HEK293 (cell line): ENCODE results near the gene ZNF620.

- PRO-cap = no peak
- RRBS, 2 experiments = no CpG with 5 or more reads among the region's 6 CpGs
Observed at GRCh38 chr3:39189937-39190294, 2.5 kb downstream of the XIRP1 start.

- PRO-cap = no peak
- RRBS, 2 experiments = no CpG with 5 or more reads among the region's 6 CpGs
Observed at GRCh38 chr3:39404870-39405447, 1.6 kb upstream of the RPSA start.

DNA sequence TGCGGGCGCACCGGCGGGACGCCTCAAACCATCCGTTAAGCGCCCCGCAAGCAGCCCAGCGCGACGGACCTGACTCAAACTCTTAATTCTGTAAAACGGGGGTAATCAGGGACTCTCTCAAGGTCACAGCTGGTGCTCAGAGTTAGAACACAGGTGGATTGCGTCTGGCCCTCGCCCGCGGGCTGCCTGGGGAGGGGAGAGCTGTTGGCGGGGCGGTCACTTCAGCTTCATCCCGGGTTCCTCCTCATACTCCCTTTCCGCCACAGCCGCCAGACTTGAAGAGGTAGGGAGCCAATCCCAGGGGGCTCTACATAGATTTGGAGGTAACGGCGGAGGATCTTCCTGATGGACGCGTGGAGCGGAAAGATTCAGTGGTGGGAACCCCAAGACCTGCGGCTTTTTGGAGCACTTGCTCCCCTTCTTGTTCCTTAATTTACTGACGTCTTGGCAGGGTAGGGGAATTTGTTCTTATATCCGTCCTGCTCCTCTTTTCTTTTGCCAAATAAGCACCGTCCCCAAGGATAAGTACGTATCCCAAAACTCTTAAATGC lies 930 bp downstream of the MYRIP start:
- PRO-cap = no peak
- RRBS, 2 experiments = 6 to 10% methylated on average over 3 of the region's 31 CpGs

DNA sequence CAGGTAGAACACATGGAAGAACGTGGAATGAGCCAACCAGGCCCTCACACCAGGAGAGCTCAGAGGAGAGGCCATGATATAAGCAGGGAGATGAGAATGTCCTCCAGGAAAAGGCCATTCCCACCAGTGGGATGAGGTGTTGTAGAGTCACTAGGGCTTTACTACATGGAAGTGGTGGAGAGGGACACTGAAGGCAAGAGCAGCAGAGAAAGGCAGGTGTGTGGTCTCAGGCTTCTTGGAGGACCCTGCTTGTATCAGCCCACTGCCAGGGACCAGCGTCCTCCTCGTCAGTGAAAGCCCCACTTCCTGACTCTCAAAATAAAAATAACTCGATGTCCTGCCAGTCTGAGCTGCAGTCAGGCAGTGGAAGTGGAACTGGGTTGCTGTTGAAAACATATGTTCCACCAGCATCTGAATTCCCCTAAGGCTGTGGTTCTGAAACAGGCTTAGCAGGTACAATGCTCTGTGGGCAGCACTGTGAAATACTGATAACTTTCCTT lies 121.7 kb upstream of the EIF1B start:
- PRO-cap = no peak
- RRBS, 2 experiments = no CpG with 5 or more reads among the region's 4 CpGs

DNA sequence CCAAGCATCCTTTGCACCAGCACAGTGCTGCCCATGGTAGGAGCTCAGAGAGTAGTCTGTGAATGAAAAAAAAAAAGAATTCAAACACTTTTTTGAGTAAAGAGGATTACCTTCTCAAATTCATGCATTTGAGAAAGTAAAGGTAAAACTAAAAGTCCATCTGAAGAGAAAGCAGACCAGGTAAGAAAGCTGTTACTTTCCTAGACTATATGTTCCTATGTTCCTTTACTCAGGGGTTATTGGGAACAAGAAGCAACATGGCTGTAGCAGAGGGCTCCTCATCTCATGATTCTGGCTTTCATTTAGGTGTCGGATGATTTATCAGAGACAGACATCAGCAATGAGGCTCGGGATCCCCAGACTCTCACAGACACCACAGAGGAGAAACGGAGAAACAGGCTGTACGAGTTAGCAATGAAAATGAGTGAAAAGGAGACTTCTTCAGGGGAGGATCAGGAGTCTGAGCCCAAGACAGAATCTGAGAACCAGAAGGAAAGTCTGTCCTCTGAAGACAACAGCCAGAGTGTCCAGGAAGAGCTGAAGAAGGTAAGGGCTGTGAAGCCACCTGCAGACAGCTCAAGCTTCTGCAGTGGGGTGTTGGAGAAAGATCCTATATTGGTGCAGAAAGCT lies 99.8 kb upstream of the EIF1B start:
- PRO-cap = no peak
- RRBS, 2 experiments = no CpG with 5 or more reads among the region's 4 CpGs

- PRO-cap = no peak
- RRBS, 2 experiments = no CpG with 5 or more reads among the region's 3 CpGs
Observed at GRCh38 chr3:40249199-40249433, 60.4 kb upstream of the EIF1B start.

DNA sequence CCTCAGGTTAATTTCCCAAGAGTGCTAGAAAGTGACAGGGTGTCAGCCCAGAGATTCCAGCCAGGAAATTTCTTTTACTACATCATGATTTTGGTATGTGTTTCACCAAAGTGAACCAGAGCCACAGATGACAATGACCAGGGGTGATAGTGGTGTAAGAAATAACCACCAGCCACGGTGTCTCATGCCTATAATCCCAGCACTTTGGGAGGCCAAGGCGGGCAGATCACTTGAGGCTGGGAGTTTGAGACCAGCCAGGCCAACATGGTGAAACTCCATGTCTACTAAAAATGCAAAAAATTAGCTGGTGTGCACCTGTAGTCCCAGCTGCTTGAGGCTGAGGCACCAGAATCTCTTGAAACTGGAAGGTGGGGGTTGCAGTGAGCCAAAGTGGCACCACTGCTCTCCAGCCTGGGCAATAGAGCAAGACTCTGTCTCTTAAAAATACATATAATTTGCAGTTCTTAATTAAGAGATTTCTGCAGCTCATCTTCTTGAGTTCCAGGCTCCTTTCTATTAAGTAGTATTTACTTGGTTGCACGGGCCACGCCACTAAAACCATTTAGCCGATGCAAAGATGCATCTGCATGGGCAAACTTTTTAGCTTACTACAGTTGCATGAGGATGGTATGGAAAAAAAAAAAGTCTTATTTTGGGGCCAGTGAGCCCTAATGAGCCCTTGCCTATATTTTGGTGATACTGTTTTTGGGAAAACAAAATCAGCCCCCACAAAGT lies 3.5 kb downstream of the EIF1B start:
- PRO-cap = no peak
- RRBS, 2 experiments = no CpG with 5 or more reads among the region's 5 CpGs

DNA sequence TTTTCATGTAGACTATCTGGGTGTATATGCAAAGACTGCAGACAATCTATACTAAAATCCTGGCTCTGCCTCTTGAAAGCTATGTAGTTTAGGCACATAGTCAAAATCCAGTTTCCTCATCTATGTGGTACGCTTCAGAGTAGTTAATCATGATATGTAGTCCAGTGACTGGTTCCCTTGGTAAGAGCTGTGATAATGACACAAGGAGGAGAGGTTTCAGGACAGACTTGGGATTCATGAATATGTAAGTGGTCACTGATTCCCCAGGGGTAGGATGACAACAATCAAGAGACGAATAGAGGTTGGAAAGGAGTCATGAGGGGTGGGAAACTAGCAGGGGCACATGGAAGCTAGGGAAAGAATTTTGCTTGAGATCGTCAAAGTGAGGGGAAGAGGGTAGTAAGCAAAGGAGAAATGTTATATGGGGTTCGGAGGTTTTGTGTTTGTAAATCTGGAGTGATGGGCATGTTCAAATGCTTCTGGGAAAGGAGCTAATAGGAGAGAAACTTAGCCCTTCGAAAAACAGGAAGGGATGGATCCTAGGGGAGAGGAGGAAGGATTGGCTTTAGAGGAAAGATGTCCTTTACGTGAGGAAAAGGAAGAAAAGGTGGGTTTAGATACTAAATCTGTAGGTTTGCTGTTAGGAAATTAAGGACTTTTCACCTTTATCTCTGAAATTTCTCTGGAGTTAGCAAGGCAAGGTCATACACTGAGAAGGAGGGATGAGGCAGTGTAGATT lies 7.9 kb downstream of the RPL14 start:
- PRO-cap = unidirectional peak, plus-strand start at position 294 of the sequence
- RRBS, 2 experiments = no CpG with 5 or more reads among the region's 6 CpGs

DNA sequence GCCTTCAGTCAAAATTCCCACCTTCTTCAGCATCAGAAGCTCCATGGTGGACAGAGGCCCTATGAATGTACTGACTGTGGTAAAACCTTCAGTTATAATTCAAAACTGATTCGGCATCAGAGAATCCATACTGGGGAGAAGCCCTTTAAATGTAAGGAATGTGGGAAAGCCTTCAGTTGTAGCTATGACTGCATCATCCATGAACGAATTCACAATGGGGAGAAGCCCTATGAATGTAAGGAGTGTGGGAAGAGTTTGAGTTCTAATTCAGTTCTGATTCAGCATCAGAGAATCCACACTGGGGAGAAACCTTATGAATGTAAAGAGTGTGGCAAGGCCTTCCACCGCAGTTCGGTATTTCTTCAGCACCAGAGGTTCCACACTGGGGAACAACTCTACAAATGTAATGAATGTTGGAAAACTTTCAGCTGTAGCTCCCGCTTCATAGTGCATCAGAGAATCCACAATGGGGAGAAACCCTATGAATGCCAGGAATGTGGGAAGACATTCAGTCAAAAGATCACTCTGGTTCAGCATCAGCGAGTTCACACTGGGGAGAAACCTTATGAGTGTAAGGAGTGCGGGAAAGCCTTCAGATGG lies 10.5 kb downstream of the ZNF619 start:
- PRO-cap = no peak
- RRBS, 2 experiments = no CpG with 5 or more reads among the region's 7 CpGs

GRCh38 chr3:40505529-40506568 lies at the start of gene ZNF620:
TSS of gene ZNF620 (plus strand) at chr3:40506039.
- PRO-cap = bidirectional peak, plus-strand start at chr3:40506082, minus-strand start at chr3:40505934; unidirectional peak, minus-strand start at chr3:40506382
- RRBS, 2 experiments = under 1 to 1% methylated on average over 10 of the region's 45 CpGs

GRCh38 chr3:40533474-40533904 lies 8.7 kb downstream of the ZNF621 start:
- PRO-cap = no peak
- RRBS, 2 experiments = no CpG with 5 or more reads among the region's 2 CpGs

GRCh38 chr3:40971114-40972251 lies 227.8 kb upstream of the CTNNB1 start:
- PRO-cap = no peak
- RRBS, 2 experiments = no CpG with 5 or more reads among the region's 12 CpGs

- PRO-cap = no peak
- RRBS, 2 experiments = no CpG with 5 or more reads among the region's 5 CpGs
Observed at GRCh38 chr3:41167113-41167658, 32.1 kb upstream of the CTNNB1 start.

- PRO-cap = no peak
- RRBS, 2 experiments = no CpG with 5 or more reads among the region's 3 CpGs
Observed at GRCh38 chr3:41223941-41224524, 24.7 kb downstream of the CTNNB1 start.

- PRO-cap = no peak
- RRBS, 2 experiments = no CpG with 5 or more reads among the region's 2 CpGs
Observed at GRCh38 chr3:41230563-41230828, 31.2 kb downstream of the CTNNB1 start.

GRCh38 chr3:42014158-42014512 lies 52.2 kb upstream of the ULK4 start:
- PRO-cap = bidirectional peak, plus-strand start at chr3:42014389, minus-strand start at chr3:42014212
- RRBS, 2 experiments = 1 to 2% methylated on average over 9 of the region's 28 CpGs

GRCh38 chr3:42025411-42026148 lies 63.7 kb upstream of the ULK4 start:
- PRO-cap = bidirectional peak, plus-strand start at chr3:42025803, minus-strand start at chr3:42025732
- RRBS, 2 experiments = no CpG with 5 or more reads among the region's 7 CpGs

DNA sequence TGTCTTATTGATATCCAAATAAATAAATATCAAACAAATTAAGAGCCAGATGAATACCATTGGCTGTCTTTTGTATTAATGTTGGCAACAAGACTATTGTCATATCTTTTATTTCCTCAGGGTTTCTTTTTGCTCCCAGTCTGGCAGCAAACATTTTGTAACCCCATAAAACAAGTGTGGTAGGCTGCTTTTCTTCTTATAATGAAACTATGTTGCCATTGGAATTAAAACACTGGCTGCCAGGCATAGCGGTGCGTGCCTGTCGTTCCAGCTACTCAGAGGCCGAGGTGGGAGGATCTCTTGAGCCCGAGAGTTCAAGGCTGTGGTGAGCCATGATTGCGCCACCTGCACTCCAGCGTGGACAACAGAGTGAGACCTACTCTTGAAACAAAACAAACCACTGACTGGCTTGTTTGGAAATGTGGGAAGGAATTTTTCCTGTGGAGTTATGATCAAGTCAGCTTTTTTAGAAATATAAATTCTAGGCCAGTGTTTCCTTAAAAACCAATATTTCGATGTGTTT lies 58.6 kb upstream of the TRAK1 start:
- PRO-cap = no peak
- RRBS, 2 experiments = no CpG with 5 or more reads among the region's 8 CpGs

GRCh38 chr3:42043560-42043964 lies 47.6 kb upstream of the TRAK1 start:
- PRO-cap = no peak
- RRBS, 2 experiments = no CpG with 5 or more reads among the region's 6 CpGs

- PRO-cap = no peak
- RRBS, 2 experiments = no CpG with 5 or more reads among the region's 5 CpGs
Observed at GRCh38 chr3:42051475-42052339, 39.5 kb upstream of the TRAK1 start.